Metastatic Breast Carcinoma in the Ovary (tissue), 3 donors: Measurements from ENCODE around the genes ZIC3 and AFF2.

- PRO-cap, 3 experiments = no peak in any of the 3 experiments
These were observed 15.5 kb downstream of the FHL1 start for GRCh38 chrX:136212258-136212920.

- PRO-cap, 3 experiments = no peak in any of the 3 experiments
These were observed 3.6 kb downstream of the BRS3 start for GRCh38 chrX:136491383-136491790.

DNA sequence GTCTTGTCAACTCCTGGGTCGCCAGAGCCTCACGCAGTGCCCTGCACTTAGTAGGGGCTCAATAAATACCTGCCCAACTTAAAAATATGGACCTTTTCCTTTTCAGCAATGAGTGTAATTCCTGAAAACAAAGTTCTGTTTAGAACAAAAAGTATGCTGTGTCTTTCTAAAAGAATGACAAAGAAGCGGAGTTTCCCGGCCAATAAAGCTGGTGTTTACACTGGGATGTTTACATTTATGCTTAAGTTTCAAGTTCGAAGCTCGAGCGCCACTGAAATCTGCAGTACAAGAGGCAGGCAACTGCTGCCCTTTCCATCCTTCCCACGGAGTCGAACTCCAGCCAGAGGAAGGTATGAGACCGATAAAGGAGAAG is 1.1 kb upstream of the HTATSF1 start:
- PRO-cap, 3 experiments = no peak in any of the 3 experiments

GRCh38 chrX:137565231-137566196 is at the start of gene ZIC3:
Gene ZIC3, plus strand, starts transcription at chrX:137566127.
- PRO-cap, 3 experiments = peak in 1 of 3 experiments; most common plus-strand start chrX:137566127 (in 1); most common minus-strand start chrX:137565996 (in 1)

GRCh38 chrX:138990490-138990951 is 279.0 kb upstream of the FGF13 start:
- PRO-cap, 3 experiments = no peak in any of the 3 experiments

GRCh38 chrX:139533276-139533812 is 2.8 kb downstream of the F9 start:
- PRO-cap, 3 experiments = no peak in any of the 3 experiments

DNA sequence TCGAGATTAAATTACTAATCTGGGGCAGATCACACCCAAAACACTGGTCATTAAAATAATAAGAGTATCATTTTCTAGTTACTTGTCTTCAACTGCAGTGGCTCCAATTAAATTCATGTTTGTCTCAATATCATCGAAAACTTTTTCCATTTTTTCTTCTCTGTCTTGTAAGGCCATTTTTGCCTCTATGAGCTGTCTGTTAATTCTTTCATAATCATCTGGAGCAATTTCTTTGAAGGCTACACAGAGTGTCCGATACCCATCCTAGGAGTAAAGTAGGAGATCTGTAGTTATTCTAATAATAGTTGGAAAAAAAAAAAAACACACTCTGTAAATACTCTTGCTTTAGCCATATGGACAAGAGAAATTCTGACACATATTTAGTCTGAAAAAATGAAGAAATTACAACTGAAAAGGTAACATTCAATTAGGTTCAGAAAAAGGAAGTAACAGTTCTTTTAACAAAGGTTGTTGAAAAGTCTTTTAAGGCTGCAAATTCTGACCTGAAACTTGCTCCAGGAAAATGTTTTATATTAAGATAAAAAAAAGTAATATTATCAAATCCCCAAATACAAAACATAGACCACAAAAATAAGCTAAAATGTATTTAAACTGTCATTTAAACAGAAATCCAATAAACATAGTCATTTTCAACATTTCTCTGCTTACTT is 74.6 kb upstream of the MCF2 start:
- PRO-cap, 3 experiments = no peak in any of the 3 experiments

DNA sequence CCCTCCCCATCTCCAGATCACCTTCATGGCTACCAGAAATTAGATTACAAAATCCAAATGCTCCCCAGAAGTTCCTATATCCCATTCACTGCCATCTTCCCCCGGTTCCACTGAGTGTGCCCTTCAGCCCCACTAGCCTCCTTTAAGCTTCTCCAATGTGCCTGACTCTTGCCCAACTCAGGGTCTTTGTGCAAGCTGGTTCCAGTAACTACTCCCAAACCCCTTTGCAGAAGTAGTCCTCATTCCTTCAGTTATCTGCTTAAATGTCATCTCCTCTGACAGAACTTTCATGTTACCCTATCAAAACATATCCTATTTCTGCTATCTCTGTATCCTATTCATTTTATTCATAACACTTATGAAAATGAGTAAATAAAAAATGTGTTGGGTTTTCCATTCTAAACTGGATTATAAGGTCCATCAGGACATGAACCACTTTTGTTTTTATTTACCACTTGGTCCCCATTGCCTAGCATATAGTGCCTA is 24.8 kb downstream of the ATP11C start:
- PRO-cap, 3 experiments = no peak in any of the 3 experiments

DNA sequence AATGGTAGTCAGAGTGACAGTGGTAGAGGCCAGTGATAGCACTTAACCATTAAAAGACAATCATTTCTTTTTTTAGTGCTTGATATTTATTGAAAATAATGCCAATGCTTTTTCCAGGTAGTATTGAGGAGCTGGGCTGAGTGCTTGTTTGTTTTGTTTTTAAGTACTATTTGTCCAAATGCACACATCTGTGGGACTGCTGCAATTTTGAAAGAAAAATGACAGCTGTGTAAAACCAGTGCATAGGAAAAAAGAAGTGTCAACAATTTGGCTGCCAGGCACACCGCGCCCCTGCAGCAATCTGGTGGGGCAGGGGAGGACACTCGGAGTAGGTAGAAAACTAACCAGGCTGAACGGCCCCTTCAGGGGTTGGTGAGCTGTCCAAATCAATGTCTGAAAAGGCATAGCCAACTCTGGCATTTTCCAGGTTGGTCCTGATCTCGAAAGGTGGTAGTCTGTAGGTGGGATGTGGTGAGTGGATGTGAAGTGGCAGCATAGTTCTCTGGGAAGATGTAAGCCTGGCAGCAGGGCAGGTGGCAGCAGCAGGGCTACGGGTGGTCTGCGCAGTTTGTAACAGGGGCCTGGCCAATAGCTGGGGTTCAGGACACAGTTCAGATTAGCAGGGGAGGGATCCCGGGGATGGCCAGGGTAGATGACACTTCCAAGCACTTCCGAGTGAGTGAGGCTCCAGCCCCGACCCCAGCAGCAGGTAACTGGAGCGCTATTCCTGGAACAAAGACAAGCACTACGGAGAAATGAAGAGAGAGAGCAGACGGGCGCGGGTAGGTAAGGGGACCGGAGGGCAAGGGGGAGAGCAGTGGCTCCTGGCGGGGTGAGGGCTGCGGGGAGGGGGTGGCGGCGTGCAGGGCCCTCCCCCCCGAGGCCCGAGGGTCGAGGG is 998 bp downstream of the LDOC1 start:
- PRO-cap, 3 experiments = no peak in any of the 3 experiments

DNA sequence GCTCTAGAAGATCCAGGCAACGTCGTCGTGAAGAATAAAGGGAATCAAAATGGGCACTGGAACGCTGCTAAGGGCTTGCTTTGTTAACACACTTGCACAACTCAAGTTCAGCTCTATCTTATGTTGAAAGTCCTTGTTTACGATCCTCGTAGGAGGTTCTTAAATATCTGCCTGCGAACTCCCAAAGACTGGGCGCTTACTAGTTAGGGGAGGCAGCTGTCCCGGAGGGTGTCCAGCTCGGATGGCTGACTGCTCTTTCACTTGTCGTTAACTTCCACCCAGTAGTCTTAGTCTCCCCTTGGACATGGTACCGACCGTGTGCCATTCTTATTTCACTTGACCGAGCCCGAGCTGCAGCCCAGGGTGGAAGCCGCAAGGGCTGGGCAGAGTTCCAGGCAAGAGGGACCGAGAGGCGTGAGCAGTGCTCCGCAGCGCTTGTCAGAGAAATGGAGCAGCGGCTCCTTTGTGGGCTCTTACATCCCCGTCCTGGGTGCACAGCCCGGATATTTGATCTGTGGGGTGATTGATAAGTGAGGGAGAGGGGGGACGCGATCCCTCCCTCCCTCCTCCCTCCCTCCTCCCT is 393 bp upstream of the SLITRK2 start:
- PRO-cap, 3 experiments = no peak in any of the 3 experiments

- PRO-cap, 3 experiments = no peak in any of the 3 experiments
These were observed 32.7 kb upstream of the FMR1NB start for GRCh38 chrX:147948302-147949062.

GRCh38 chrX:147953094-147953735 is 27.9 kb upstream of the FMR1NB start:
- PRO-cap, 3 experiments = no peak in any of the 3 experiments

- PRO-cap, 3 experiments = no peak in any of the 3 experiments
These were observed 190.1 kb upstream of the AFF2 start for GRCh38 chrX:148310315-148310787.

GRCh38 chrX:148380483-148381042 is 119.9 kb upstream of the AFF2 start:
- PRO-cap, 3 experiments = no peak in any of the 3 experiments

DNA sequence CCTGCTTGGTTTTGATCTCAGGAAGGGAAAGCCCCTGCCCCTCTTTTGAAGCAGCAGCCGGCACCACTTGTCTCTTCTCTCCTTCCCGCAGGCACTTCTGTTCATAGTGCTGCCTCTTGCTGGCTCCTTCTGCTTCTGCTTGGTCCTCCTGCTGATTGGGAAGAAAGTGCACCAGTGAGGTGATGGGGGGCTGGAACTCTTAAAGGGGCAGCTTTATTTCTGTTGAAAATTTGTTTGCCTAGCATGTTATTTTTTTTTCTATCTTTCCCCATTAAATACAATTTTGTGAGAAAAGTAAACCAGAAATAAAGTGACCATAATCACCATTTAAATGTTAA is 2.2 kb upstream of the AFF2 start:
- PRO-cap, 3 experiments = no peak in any of the 3 experiments

GRCh38 chrX:148500450-148501620 is at the start of gene AFF2:
Gene AFF2, plus strand, starts transcription at chrX:148500617.
- PRO-cap, 3 experiments = no peak in any of the 3 experiments

DNA sequence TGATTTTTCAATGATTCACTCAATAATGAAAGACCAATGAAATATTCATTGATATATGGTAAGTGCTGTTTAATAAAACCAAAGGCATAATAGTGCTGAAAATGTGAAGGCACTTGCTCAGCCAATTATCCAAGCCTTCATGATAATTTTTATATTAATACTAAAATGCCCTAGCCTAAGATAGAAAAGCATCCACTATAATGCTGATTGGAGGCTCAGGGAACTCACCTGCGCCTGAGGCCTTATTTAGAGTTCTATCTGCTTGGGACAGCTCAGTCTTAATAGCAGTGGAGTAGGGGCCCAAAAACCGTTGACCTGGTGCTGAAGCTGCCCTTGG is 434.2 kb downstream of the ENSG00000287585 start:
- PRO-cap, 3 experiments = no peak in any of the 3 experiments

DNA sequence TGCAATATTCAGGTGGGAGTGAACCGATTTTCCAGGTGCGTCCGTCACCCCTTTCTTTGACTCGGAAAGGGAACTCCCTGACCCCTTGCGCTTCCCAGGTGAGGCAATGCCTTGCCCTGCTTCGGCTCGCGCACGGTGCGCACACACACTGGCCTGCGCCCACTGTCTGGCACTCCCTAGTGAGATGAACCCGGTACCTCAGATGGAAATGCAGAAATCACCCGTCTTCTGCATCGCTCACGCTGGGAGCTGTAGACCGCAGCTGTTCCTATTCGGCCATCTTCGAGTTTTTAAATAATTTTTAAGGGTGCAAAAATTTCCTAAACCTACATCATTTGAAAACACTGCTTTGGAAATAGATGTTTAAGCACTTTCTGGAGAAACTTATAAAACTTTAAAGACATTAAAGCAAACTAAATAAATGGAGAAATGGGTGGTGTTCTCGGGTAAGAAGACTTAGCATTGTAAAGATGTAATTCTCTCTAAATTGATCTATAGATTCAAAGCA is 231.3 kb downstream of the ENSG00000287585 start:
- PRO-cap, 3 experiments = no peak in any of the 3 experiments

DNA sequence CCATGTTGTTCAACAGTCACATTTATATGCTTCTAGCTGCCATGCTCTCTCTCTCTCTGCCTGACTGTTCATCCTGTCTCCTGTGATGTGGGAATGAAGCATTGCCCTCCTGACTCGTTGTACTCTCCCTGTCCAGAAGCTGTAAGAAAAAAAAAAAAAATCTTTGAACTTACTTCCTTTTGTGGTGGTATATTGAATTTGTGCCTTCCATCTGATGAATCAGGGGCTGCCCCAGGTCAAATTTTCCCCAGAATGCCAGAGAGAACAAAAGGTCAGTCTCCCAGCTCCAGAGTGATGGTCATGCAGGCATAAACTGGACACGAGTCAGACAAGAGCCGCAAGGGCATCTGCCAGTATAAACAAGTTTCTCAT is 167.1 kb downstream of the ENSG00000287585 start:
- PRO-cap, 3 experiments = no peak in any of the 3 experiments

DNA sequence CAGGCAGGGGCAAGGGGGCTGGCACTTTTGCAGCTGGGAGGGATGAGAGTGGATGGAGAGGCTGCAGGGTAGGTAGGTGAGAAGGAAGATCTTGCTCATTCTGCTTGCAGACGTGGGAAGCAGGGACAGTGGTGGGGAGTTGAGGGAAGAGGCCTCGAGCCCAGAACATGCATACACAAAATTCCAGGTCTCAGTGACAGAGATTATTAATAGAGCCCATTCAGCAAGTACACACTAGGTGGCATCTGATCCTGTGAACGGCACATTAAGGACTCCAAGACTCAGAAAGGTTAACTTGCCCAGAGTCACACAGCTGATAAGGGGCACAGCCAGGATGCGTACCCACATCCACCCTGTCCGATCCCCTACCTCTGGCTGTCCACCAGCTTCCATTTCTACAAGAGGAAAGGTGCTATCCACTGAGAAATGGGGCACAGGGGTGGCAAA is 11.6 kb downstream of the IDS start:
- PRO-cap, 3 experiments = no peak in any of the 3 experiments